ENCODE measurements around a stretch of chr1.

- PRO-cap, 2 experiments = peak in 1 of 2 experiments; most common minus-strand start chr1:213939153 (in 1)
Measured at GRCh38 chr1:213938787-213939576, 48.8 kb upstream of the PROX1 start.

GRCh38 chr1:213996213-213996977, 8.6 kb downstream of the PROX1 start:
- PRO-cap, 2 experiments = no peak in any of the 2 experiments

GRCh38 chr1:214187120-214187727, 93.7 kb upstream of the SMYD2 start:
- PRO-cap, 2 experiments = no peak in any of the 2 experiments

DNA sequence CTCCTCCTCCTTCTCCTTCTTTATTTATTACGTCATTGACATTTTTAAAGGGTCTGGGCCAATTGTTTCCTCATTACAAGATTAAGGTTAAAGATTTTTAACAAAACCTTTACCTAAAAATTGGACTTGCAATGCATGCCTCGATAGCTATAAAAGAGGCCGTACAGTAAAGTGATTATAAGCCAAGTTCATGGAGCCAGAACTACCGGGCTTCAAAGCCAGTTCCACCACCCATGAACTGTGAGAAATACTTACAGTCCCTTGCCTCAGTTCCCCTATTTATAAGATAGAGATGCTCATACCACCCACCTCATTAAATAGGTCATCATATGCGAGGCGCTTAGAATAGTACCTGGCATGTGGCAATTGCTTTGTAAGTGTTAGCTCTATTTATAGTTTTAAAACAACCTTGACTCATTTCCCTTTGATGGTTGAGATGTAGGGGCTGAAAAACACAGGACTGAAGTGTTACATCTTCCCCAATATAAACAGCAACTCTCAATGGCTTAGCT, 19.9 kb upstream of the SMYD2 start:
- PRO-cap, 2 experiments = no peak in any of the 2 experiments

DNA sequence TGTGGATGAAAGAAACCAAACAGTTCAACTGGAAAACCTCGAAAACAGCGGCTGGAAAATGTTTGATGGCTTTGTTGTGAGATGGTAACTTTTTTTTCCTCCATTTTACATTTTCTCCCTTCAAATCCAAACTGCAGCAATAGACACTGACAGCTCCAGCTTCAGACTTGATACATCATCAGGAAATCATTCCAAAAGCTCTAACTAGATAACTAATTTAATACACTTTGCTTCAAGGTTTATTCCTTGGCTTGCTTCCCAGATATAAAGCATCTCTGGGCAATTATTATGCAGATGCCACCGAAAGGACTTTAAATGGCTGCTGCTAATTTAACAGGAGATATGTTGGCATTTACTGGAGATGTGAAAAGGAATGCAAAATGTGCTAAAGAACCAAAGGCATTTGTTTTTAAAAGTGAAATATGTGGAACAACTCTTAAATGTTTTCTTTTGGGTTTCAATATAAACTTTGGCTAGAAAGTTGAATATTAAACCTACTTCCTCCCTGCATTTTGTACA, 73.8 kb downstream of the SMYD2 start:
- PRO-cap, 2 experiments = no peak in any of the 2 experiments

- PRO-cap, 2 experiments = no peak in any of the 2 experiments
Measured at GRCh38 chr1:214445415-214446385, 105.7 kb downstream of the PTPN14 start.

DNA sequence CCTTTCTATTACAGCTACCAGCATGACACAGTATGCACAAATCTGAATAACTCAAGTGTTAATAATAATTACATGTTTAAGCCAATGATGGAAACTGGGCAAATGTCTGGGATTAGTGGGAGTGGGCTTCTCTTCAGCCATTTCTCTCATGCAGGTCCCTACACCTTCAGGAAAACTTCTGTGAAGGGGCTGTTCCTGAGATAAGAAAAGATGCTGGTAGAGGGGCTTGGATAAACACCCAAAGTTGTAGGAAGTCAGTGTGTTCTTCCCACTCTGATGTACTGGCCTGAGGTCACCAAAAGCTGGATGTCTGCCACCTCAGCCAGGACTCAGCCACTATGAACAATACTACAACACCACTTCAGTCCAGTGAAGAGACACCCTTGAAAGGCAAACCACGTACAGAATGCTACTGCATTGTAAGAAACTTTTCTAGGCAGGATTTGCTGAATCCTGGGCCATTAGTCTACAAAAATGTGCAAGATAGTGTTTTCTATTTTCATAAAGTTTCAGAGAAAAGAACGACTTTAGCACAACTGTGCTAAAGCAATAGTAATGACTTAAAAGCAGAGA, 2.5 kb downstream of the PTPN14 start:
- PRO-cap, 2 experiments = peak in 2 of 2 experiments; most common plus-strand start position 369 of the sequence (in 2)

DNA sequence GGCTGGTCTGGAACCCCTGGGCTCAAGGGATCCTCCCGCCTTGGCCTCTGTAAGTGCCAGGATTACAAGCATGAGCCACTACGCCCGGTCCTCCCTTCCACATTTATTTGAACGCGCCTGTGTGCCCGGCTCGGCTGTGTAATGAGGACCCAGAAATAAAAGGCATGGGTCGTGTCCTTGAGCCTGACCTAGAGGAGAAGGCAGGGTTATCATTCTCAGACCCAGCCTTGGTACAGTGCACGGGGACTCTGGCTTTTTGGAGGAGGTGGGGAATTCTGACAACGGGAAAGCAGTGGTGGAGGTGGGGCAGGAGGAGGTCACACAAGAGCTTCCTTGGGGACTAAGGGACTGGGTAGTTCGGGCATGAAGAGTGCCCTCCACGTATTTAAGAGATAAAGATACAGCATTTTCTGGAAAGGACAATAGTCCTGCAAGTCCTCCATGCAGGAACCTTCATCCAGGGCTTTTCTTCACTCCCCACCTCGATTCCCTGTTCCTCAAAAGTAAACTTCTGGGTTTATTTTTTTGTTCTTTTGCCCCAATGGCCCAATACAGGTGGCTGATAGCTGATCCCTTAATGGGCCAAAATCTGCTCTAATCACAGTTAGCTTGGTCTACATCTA, 989 bp downstream of the CENPF start:
- PRO-cap, 2 experiments = peak in 1 of 2 experiments; most common minus-strand start position 143 of the sequence (in 1)

DNA sequence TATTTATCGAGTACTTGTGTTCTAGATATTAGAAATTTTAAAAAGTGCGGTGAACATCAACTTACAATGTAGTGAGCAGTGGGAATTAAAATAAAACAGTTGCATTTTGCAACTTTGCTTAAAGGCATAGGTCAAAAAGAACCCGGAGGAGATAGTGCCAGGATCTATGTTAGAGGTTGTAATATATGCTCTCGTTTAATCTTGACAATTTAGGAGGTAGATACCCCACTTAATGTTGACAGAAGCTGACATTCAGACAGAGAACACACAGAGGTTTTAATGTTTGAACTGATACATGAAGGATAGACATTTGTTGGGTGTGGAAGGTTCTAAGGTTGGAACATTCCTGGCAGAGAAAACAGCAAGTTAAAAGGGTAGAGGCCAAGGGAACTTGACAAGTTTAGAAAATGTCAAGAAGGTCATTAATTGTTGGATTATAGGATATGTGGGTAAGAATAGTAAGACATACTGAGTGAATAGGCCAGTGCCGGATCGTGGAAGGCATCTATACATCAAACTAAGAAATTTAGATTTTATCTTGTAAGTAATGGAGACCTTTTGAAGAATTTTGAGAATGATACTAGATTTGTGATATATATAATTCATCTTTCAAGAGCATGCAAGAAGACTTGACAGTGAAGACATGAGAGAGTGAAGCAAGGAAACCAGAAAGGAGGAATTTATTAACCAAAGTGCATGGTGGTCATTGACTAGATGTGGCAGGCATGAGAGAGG, 42.0 kb downstream of the KCTD3 start:
- PRO-cap, 2 experiments = no peak in any of the 2 experiments

DNA sequence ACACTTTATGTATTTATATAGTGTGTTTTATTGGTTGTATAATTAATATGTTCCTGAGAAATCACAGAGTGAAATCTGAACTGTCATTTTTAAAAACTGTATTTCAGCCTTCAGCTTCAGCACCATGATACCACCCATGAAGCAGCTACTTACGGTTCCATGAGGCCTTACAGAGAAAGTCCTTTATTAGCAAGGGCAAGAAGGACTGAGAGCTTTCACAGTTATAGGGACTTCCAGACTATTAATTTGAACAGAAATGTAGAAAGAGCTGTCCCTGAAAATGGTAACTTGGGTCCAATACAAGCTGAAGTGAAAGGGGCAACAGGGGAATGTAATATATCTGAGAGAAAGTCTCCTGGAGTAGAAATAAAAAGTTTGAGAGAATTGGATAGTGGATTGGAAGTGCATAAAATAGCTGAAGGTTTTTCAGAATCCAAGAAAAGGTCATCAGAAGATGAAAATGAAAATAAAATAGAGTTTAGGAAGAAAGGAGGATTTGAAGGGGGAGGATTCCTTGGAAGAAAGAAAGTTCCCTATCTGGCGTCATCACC, 52.9 kb downstream of the KCTD3 start:
- PRO-cap, 2 experiments = no peak in any of the 2 experiments

- PRO-cap, 2 experiments = no peak in any of the 2 experiments
Measured at GRCh38 chr1:215639356-215639933, 72.3 kb downstream of the KCTD3 start.

GRCh38 chr1:215643679-215644344, 76.7 kb downstream of the KCTD3 start:
- PRO-cap, 2 experiments = no peak in any of the 2 experiments

DNA sequence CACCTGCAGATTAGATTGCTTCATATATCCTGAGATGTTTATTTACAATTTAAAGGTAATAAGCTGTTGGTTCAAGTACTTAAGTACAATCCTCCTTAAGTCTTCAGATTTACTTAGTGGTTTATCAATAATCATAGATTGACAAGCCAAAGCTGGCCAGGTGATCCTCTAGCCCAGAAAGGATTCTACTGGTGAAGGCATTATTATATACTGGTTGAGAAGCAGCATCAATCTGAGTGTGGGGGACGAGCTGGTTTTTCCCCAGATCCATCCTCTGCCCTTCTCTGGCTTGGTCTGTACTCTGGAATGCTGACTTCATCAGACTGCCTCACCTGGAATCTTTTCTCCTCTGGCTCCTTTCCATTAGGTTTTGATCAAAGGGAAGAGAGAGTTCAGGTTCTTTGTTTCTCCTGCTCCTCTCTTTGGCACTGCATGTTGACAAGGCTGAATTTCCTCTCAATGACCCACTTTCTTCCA, 93.9 kb downstream of the KCTD3 start:
- PRO-cap, 2 experiments = peak in 1 of 2 experiments; most common minus-strand start position 291 of the sequence (in 1)

DNA sequence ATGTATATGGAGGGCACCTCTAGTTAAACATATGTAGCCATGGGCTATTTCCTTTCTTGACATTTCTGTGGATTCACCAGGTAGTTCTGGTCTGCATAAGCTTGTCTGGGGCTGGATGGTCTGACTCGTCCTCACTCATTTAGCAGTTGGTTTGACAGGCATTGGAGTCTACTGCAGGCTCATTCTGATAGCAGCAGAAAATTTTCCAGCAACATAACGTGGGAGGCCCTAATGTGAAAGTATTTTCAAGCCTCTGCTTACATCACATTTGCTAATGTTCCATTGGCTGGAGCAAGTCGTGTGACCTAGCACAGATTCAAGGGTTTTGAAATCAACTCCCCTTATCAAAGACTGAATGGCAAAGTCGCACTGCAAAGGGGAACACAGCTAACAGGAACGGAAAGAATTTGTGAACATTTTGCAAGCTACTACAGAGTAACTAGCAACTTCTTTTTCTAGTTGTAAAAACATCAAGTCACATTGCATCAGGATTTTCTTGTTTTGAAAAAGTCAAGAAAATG, 2.3 kb upstream of the USH2A start:
- PRO-cap, 2 experiments = no peak in any of the 2 experiments

DNA sequence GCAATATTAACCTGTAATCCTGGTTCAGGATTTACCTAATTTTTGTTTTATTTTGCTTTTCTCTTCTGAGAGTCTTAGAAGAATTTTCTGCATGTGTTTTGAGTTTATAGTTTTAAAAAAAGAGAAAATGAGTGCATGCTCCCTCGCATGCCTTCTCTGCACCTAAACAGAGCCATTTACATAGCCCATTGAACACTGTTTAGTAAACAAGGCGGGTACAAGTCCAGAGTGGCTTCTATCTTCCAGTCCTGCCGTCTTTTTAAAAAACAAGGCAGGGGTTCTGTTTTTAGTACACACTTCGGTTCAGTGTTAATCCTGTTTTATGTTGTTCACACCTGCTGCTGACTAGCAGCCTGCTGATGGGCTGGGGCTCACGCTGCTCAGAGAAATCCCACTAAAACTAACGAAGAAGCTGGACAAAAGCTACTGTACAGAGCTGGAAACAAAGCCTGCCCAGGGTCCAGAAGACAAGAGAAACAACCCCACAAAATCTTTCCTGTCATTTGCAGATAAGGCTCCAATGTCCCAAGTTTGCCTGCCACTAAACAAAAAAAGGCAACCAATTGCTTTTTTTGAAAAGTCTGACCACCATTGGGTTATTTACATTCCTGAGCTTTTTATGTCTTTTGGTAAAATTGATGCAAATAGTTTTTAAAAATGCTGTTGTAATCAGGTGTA, 13.2 kb downstream of the ESRRG start:
- PRO-cap, 2 experiments = no peak in any of the 2 experiments

- PRO-cap, 2 experiments = no peak in any of the 2 experiments
Measured at GRCh38 chr1:217029197-217029654, 306.0 kb upstream of the ESRRG start.

DNA sequence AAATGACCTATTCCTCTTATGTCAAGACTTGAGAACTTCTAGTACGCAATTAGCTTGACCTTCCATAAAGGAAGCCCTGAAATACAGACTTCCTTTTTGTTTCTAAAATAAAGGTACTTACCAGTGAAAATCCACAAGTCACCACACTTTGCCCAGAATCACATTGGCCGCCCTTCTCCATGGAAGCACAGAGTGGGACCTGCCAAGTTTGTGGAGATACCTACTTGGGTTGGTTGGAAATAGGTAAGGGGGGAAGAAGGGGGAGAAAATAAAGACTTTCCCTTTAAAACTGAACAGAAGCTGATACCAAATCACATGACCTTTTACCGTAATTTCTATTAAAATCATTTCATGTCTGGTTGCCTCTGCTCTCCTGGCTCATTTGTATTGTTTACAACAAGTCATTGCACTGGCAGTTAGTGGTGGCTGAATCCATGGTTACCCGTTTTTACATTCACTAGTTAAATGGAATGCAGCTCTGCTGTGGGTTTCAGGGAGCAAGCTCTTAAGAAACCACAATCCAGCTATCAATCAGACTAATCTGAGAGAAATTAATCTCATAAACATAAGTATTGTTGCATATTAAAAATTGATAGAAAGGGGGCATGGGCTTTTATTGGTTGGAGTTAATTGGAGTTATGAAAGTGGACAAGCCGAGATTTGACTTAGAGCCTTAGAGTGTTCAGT, 353.6 kb upstream of the ESRRG start:
- PRO-cap, 2 experiments = no peak in any of the 2 experiments

- PRO-cap, 2 experiments = no peak in any of the 2 experiments
Measured at GRCh38 chr1:217137314-217138089, 414.3 kb upstream of the ESRRG start.

- PRO-cap, 2 experiments = no peak in any of the 2 experiments
Measured at GRCh38 chr1:217619686-217620447, 11.0 kb downstream of the GPATCH2 start.

GRCh38 chr1:218346557-218347210, 1.5 kb downstream of the TGFB2 start:
- PRO-cap, 2 experiments = peak in 1 of 2 experiments; most common plus-strand start chr1:218346793 (in 1); most common minus-strand start chr1:218346782 (in 1)